ENCODE measurements around the gene EGLN3.

DNA sequence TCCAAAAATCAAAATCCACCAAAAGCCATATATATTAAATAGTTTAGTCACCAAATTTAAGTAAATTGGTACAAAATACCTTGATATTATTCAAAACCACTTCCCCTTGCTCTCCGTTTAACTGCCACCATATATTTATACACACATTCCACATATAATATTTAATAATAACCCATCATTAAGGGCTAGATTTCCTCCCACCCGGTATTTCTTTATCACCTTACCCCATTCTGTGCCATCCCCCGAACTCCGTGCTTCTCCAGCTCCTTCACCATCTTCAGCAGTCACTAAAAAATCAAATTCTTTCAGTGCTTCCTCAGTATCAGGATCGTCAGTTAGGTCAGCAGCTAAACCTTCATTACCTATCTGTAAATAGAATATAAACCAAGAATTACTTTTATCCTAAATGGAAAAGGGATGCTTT, 60.6 kb downstream of the COCH start:
- RRBS, result no CpG with 5 or more reads among the region's 5 CpGs

- RRBS, result no CpG with 5 or more reads among the region's 4 CpGs
Observed at GRCh38 chr14:31000479-31001154, 24.8 kb upstream of the AP4S1 start.

GRCh38 chr14:31018350-31019184, 6.9 kb upstream of the AP4S1 start:
- RRBS, result no CpG with 5 or more reads among the region's 12 CpGs

DNA sequence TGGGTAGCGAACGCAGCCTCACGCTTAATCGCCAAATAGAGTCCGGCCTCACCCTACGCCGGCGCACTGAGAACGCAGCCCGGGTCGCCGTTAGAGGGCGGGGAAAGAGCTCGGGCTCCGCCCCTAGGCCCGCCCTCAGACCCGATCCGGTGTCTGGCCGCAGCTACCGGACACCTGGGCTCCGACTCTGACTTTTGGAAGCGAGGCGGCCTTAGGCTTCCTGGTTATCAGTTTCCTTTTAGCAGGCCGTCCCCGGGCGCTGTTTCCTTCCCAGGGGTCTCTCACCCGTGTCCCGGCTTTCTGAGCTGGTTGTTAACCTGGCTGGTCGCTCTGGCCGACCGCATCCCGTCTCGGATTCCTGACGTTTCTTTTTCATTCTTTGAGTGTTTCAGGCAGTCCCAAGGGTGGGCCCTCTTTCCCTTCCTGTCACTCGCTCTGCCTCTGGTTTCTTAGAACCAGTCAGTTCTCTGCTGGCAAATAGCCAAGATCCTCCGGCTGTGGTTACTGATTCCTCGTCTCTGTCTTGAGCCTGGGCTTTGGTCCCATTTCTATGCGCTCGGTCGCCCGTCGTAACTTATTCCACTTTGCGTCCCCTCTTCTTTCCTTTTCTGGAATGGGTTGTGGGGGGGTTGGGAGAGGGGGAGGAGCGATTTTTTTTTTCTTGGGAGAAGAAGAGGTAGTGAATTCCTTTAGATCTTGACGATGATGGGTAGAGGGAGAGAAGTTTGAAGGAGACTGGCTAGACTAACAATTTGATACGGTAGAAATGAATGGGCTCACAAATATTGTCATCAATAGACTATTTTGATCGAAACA, 516 bp upstream of the STRN3 start:
- RRBS, result 1% methylated on average over 14 of the region's 47 CpGs

GRCh38 chr14:31208495-31208801, 855 bp upstream of the HECTD1 start:
- RRBS, result no CpG with 5 or more reads among the region's 10 CpGs

DNA sequence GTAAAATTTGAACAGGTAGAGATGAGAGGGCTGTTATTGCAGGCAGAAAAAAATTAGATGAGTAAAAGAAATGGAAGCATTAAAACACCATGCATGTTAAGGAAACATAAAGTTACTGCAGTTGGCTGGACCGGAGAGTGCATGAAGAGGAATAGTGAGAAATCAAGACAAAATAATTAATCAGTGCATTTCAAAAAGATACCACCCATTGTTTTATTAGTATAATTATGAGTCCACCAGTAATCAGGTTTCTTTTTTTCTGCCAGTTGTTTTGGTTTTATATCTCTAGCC, 388.9 kb downstream of the NPAS3 start:
- RRBS, result no CpG with 5 or more reads among the region's 1 CpG

GRCh38 chr14:33676094-33676473, 274.8 kb downstream of the EGLN3 start:
- RRBS, result no CpG with 5 or more reads among the region's 7 CpGs

GRCh38 chr14:33765312-33765659, 185.6 kb downstream of the EGLN3 start:
- RRBS, result no CpG with 5 or more reads among the region's 4 CpGs

DNA sequence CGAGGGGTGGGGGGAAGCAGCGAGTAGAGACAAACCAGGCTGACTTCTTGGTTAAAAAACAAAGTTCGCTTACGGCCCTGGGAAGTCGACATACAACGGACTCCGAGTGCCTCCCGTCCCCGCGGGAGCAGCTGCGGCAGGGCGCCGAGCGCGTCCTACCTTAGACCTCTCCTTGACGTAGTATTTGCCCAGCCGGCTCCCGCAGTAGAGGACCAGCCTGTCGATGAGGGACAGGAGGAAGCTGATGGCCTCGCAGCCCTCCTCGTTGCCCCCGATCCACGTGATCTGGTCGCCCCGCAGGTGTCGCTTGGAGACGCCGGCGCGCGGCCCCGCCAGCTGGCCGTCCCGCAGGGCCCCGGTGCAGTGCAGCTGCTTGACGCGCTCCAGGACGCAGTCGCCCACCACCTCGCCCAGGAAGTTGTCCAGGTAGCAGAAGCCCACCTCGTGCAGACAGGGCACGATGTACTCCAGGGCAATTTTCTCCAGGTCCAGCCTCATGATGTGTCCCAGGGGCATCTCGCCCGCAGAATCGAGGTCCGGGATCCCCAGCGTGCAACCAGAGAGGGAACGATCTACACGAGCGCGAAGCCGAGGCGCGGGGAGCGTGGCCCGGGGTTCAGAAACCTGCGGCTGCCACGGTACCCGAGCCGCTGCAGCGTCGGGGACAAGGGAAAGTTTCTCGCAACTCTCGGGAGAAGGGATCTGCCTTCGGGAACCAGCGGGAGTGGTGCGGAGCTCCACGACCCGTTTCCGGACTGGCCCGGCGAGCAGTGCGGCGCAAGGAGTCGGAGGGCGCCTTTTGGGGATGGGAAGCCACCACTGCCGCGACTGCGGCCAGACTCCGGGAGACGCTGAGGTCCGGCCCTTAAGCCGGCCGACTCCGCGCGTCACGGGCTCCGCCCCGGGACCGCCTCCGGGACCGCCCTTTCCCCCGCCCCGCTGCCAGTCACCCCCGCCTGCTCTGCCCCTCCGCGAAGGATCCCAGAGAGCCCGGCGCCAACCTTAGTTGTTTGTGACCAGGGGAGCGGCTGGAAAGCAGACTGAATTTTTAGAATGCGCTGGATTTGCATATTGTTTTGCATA, at the start of gene EGLN3:
Gene EGLN3 (minus strand): TSS at position 838 of the 1,083 bp plus-strand sequence.
- RRBS, result 13% methylated on average over 36 of the region's 102 CpGs

GRCh38 chr14:34018056-34018499, 67.2 kb upstream of the EGLN3 start:
- RRBS, result no CpG with 5 or more reads among the region's 5 CpGs

DNA sequence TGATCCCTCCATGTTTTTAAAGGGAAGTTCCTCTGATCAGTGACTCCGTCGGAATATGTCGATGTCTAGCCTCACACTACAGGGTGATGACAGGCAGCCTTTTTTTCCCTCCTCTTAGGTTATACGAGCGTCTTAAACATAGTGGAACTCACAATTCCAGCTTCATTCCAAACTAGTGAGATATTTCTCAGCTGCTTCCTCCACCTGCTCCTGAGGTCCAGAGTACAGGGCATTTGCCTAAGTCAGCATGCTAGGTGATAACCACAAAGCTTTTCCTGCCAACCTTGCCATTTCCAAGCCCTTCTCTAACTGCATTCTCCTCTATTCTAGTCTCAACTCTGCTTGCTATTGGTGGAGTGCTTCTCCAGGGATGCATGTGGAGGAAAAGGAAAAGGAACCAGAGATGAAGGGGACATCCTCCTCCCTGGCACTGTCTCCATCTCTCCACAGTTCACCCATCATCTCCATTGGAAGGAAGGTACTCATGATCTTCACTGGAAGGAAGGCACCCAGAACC, 87.8 kb upstream of the EGLN3 start:
- RRBS, result no CpG with 5 or more reads among the region's 5 CpGs

DNA sequence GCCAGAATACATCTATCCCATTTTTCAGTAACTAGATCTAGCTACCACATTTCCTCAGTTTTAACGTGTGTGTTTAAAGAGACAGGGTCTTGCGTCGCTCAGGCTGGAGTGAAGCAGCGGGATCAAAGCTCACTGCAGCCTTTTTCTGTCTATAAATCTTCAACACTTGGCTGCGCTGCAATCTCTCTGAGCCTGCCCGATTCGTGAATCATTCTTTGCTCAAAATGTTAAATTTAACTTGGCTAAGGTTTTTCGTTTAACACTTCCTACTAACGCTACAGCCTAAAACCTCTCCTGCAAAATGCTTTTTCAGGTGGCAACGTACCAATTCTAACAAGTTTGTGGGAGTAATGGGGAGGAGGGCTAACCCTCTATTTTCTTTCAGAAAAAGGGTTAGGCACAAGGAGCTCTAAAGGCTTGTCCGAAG, 1.5 kb upstream of the SRP54 start:
- RRBS, result no CpG with 5 or more reads among the region's 11 CpGs

- RRBS, result no CpG with 5 or more reads among the region's 44 CpGs
Observed at GRCh38 chr14:34981740-34982811, 716 bp upstream of the SRP54 start.

DNA sequence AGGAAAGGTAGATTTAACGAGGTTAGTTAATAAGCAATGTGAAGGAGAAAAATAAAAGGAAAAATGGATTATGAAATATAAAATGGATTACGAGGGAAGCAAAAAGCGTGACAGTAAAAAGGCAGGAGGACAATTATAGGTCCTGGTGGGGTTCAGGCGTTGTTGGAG, 444 bp downstream of the PPP2R3C start:
- RRBS, result no CpG with 5 or more reads among the region's 4 CpGs

DNA sequence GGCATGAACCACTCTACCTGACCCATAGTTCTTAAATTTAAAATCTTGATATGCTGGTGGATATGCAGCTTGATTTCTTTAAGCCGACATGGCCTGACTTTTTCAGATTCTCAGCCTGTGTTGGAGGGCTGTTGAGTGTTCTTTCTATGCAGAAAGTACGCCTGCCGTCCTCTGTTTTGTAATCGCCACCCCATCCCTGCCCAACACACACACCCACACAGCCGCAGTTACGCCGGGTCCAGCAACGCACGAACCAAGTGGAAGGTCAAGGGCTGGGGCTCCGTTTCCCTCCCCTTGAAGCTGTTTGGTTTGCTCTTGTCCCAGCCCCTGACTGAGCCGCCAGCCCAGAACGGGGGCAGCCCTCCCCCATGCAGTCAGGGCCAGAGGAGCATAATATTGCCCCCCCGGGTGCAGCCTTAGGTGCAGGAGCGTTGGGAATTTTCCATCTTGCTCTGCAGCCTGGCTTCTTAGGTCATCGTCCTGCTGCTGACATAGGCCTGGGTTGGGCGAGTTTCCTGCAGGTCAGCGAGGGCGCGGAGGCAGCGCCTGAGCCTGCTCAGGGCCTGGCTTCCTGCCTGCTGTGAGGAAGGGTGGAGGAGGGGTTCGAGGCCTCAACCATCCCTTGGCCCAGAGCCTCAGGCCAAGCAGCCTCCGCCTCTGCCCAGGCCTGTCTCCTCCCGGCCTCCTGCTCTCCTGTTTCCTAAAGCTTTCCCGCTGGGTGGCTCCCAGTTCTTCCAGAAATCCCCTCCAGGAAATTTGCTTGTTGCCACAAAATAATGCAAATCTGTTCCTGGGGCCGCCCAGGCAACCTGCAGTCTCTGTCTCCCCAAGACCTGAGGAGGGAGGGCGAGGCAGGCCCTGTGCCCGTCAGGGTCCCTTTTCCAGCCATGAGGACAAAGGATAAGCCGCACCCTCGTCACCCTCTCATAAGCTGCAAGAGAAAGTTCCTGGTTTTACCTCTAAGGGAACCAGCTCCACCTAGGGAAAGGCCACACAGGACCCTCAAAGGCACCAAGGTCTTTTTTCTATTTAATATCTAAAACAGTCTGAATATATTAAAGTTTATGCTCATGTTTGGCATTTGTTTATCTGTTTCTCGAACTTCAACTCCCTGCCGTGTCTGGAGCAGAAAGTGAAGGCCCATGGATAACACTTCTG, 44.5 kb downstream of the PSMA6 start:
- RRBS, result no CpG with 5 or more reads among the region's 31 CpGs

DNA sequence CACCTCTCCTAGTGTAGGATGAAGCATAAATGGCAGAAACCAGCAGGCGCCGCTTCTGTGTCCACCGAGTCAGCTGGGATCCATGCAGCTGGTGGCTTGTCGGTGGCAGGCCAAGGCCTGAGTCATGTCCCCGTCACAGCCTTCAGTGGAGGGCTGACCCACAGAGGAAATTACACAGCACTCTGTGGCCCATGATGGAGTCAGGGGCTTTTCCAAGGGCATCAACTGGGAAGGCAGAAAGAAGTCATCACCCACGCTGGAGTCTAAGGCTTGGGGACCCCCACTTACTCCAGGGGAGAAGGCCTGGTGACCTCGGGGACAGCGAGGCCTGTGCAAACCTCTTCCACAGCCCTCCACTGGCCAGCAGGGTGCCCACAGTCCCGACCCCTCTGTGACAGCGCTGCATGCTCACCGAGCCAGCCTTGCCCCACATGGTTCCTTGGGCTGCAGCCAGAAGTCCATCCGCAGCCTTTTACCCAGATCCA, 38.3 kb downstream of the NFKBIA start:
- RRBS, result no CpG with 5 or more reads among the region's 12 CpGs

DNA sequence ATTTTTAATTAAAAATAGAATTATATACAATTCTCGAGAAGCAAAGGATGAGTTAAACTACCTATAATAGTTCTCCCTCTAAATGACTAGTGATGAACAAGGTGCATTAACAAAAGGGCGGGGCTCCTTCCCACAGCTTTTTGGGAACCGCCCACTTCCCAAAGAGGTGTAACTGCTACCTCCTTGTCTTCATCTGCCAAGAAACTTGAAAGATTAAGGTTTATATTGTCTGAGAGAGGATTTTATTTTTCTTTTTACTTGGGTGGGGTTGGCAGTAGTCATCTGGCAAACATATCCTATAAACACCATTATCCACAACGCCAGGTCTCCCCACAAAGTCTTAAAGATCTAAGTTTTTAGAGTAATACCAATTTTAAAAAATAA, 983 bp downstream of the RALGAPA1 start:
- RRBS, result no CpG with 5 or more reads among the region's 4 CpGs

DNA sequence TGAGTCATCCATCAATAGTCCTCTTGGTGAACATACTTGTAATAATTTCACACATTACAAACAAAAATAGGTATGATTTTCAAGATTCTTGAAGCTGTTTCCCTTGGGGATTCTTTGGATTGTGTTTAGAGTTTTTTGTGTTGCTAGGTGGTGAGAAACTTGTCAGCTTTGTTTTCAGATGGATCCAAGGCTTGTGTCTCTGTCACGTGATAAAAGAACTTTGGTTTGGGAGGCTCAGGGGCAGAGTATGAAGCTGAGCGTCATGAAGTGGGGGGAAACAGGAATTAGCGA, 243.0 kb downstream of the BRMS1L start:
- RRBS, result no CpG with 5 or more reads among the region's 3 CpGs

- RRBS, result no CpG with 5 or more reads among the region's 1 CpG
Observed at GRCh38 chr14:36177470-36178032, 142.9 kb downstream of the MBIP start.